ENCODE measurements around a stretch of chr15.

DNA sequence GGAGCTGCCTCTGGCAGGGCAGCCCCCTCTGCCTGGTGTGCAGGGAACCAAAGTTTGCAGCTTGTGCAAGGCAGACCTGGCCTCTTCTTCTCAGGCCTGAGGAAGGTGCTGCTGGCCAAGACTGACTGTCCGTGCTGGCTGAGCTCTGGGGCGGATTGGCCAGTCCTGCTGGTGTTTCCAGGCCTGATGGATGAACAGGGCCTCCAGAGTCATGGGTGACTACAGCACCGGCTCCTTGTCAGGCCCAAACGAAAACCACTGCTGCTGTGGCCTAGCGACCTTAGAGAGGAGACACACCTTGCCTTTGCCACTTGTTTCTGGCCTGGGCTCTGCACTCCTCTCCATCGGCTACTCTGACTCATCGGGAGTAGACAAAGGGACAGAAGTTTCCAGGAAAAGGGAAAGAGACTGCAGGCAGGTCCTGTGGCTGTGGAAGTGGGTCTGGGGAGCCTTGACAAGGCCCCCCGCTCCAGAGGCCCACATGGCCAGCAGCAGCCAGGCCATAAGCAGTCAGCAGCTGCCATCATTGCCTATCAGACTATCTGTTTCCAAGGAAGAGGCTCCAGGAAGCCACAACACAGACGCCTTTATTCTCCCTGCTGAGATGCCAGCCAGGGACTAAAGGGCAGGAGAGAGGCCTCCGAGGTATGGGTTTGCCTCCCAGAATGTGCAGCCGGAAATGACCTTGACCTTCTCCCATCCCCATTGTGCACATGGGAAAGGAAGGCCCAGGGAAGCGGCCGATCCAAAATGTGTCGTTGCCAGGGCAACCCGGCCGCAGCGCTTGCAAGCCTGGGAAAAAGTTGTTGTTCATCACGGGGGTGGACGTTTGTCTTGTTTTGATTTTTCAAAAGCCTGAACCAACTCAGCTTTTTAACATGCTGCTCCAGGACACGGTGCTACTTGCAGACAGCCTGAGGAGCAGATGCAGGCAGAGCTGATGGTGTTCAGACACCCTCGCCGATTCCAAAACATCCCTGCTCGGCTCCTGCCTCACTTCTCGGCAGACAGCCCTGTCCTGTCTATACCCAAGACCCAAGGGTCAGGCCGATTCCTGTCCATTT, 160.4 kb downstream of the CHSY1 start:
- PRO-cap = no peak
CAGE:
- cytosol, long polyA plus RNA = no peak
- long polyA plus RNA = no peak
- nucleus, long polyA plus RNA = no peak

DNA sequence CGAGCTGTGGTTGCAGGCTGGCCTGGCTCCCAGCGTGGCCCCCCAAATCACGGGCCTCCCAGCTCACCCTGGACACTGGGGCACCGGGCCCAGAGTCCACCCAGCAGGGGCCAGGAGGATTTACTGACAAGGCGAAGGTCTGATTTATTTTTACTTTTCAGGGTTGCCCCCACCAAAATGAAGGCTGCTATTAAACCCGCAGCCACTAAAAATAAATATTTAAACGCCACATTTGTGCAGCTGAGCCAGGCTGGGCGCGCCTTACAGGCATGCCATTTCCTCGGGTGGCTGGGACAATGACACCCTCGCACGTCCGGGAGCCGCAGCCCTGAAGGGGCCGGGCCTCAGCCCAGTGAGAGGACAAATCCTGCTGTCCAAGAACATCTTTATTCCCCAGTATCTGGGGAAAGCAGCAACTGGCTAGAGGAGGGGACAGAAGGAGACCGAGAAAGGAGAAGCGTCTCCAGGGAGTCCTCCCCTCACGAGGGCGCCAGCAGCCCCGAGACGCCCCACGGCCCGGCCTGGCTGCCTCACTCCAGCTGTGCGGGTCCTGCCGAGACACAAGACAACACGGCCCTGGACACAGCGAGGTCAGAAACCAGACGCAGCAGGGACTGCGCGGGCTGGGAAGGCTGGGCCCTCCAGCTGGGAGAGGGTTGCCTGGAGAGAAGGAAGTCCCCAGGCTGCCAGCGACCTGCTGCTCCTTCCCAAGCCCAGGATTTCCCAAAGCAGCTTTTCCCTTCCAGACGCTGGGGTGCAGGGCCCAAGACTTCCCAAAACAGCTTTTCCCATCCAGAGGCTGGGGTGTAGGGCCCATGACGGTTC, 130.3 kb downstream of the CHSY1 start:
- PRO-cap = no peak
CAGE:
- cytosol, long polyA plus RNA = no peak
- long polyA plus RNA = no peak
- nucleus, long polyA plus RNA = no peak

- PRO-cap = bidirectional peak, plus-strand start at chr15:101168733, minus-strand start at chr15:101168506
CAGE:
- cytosol, long polyA plus RNA = no peak
- long polyA plus RNA = no peak
- nucleus, long polyA plus RNA = no peak
These were observed 83.9 kb downstream of the CHSY1 start for GRCh38 chr15:101167574-101168652.

- PRO-cap = no peak
CAGE:
- cytosol, long polyA plus RNA = no peak
- long polyA plus RNA = no peak
- nucleus, long polyA plus RNA = no peak
These were observed 19.1 kb downstream of the CHSY1 start for GRCh38 chr15:101232538-101233451.

- PRO-cap = bidirectional peak, plus-strand start at chr15:101252119, minus-strand start at chr15:101251946
CAGE:
- cytosol, long polyA plus RNA = no peak
- long polyA plus RNA = no peak
- nucleus, long polyA plus RNA = no peak
These were observed 302 bp upstream of the CHSY1 start for GRCh38 chr15:101252082-101252617.

DNA sequence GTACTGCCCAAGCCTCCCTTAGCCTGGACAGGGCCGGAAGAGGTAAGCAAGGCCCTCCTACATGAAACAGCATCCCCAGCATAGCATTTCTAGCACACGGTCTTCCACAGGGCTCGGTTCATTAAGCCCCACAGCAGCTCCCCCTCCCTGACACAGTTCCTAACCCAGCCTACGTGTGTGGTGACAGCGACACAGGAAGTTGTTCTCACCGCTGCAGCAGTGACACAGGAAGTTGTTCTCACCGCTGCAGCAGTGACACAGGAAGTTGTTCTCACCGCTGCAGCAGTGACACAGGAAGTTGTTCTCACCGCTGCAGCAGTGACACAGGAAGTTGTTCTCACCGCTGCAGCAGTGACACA, 38.9 kb upstream of the SNRPA1 start:
- PRO-cap = no peak
CAGE:
- cytosol, long polyA plus RNA = no peak
- long polyA plus RNA = no peak
- nucleus, long polyA plus RNA = no peak

DNA sequence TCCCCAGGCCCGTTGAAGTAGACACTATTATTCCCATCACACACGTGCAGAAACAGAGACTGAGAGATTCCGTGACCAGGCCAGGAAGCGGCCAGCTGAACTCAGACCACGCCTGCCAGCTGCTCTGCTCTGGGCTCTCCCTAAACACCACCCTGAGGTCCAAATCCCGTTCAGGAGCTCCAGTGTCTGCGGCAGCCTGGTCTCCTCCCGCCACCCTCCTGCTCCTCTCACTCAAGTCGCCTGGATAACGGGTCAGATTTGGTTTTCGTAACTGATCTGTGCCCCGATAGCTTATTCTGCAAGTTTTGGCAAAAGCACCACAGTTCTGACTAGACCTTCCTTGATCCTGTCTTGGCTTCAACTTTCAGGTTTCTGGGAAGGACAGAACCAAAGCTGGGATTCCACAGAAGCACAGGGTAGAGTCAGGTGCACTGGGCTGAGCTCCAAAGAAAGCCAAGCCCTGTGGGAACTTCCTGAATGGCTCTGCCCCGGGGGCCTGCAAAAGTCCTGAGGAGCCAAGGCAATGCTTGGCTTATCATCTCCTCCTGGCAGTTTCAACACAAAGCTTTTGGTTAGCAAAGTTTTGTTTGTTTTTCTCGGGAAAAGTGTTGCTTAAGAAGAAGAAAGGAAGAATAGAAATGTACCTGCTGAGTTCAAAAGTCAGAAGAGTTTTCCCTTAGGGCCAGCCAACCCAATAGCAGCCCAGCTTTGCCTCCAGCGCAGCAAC, 53.8 kb upstream of the SNRPA1 start:
- PRO-cap = no peak
CAGE:
- cytosol, long polyA plus RNA = no peak
- long polyA plus RNA = no peak
- nucleus, long polyA plus RNA = no peak

- PRO-cap = no peak
CAGE:
- cytosol, long polyA plus RNA = no peak
- long polyA plus RNA = no peak
- nucleus, long polyA plus RNA = no peak
These were observed 34.1 kb downstream of the PCSK6 start for GRCh38 chr15:101455205-101456043.

GRCh38 chr15:101489001-101489178, 617 bp downstream of the PCSK6 start:
- PRO-cap = no peak
CAGE:
- cytosol, long polyA plus RNA = no peak
- long polyA plus RNA = no peak
- nucleus, long polyA plus RNA = no peak

- PRO-cap = no peak
CAGE:
- cytosol, long polyA plus RNA = no peak
- long polyA plus RNA = no peak
- nucleus, long polyA plus RNA = no peak
These were observed 7.1 kb upstream of the PCSK6 start for GRCh38 chr15:101496532-101497137.

DNA sequence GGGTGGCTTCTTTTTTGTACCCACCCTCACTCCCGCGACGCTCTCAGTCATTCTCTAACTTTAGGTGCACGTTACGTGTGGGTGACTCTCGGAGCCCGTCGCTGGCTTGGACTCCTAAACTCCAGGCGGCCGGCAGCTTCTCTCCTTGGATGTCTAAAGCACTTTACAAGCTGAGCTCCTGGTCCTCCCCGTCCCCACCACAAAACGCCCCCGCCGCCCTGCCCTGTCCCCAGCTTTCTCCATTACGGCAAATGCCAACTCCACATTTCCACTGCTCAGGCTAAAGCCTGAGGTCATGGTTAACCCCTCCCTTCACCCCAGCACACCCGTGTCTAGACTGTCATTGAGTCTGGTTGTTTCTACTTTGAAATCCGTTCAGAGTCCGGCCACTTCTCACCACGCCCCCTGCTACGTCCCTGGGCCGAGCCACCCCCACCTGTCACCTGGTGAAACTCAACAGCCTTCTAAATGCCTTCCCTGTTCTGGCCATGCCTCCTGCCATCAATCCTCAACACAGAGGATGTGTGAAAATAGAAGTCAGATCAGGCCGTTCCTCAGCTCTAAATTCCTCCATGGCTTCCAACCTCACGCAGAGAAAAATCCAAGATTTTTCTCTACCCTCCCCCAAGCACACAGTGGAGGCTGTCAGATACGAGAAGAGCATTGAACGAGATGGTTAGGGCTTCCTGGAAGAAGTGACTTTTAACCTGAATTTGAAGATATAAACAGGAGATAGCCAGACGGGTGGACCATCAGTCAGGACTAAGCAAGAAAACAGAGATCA, 8.1 kb upstream of the PCSK6 start:
- PRO-cap = no peak
CAGE:
- cytosol, long polyA plus RNA = no peak
- long polyA plus RNA = no peak
- nucleus, long polyA plus RNA = no peak

- PRO-cap = no peak
CAGE:
- cytosol, long polyA plus RNA = no peak
- long polyA plus RNA = no peak
- nucleus, long polyA plus RNA = no peak
These were observed 40.6 kb upstream of the PCSK6 start for GRCh38 chr15:101530005-101530688.

- PRO-cap = no peak
CAGE:
- cytosol, long polyA plus RNA = no peak
- long polyA plus RNA = no peak
- nucleus, long polyA plus RNA = no peak
These were observed 79.5 kb upstream of the PCSK6 start for GRCh38 chr15:101568926-101569401.

DNA sequence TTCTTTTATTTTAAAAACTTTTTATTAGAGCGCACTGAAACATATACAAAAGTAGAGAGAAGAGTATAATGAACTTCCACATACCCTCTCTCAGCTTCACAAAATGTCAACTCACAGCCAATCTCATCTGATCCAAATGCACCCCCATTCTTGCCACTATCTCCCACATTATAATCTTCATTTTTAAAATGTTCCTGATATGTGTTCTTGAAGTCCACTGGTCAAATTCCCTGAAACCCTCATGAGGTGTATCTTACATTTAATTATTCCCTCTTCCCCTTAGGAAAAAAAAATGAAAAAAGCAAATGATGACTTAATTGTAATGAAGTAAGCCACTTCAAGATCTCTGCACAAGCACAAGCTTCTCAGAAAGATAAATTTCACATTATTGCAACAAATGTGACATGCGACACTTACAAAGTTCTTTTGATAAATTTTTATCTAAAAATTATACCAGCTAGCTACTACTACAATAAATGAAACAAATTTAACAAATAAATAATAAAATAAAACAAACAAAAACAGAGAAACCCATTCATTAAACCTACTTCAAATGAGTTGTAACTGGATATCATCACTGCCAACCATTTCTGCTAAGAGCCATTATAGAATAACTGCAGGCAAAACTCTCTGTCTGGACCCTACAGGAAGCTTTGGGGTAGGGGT, 9.9 kb upstream of the TM2D3 start:
- PRO-cap = no peak
CAGE:
- cytosol, long polyA plus RNA = no peak
- long polyA plus RNA = no peak
- nucleus, long polyA plus RNA = no peak

DNA sequence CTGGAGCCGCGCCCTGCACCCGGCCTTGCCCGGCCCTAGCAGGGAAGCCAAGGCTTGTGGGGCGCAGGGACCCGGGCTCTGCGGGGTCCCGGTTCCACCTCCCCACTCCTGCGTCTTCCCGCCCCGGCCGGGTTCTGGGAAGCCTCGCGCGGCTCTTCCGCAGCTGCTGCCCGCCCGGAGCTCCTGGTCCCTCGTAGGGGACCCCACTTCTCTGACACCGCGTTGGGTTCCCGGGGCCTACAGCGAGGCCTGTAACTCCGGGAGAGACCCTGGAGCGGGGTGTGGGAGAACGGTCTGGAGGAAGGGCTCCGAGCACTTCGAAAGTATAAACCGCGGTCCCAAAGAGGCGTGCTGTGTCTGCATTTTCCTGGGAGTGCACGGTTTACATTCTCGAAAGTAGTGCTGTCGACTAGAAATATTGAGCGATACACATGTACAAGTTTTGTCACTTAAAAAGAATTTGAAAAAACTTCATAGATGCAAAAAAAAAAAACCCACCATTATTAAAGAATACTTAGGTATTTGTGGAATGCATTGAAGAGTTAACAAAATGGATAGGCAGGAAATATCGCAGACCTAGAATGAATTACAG, 150.0 kb downstream of the OR4F15 start:
- PRO-cap = no peak
CAGE:
- cytosol, long polyA plus RNA = no peak
- long polyA plus RNA = no peak
- nucleus, long polyA plus RNA = no peak